H7 (cell line): Measurements from ENCODE around the genes SNRPD2 and CCDC8.

GRCh38 chr19:45543716-45544414 lies 36.6 kb downstream of the VASP start:
- RAMPAGE, long total RNA, result no peak

DNA sequence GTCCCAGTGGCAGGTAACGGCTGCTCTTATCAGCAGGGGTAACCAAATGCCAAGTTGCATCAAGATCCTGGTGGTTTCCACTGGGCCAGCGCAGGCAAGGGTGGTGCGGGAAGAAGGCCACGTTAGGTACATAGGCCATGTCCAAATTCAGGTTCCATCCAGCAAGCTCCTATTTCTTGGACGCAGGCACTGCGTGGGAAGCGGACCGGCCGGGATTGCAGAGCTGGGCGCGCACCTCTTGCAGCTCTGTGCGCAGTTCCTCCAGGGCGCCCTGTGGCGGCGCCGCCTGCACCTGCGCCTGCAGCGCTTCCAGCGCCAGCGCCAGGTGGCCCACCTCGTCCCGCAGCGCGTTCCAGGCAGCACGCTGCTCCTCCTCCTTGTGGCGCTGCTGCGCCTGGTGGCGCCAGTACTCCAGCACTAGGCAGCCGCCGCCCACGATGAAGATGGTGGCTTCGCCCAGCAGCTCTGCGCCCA lies 31.2 kb downstream of the OPA3 start:
- RAMPAGE, long total RNA, result no peak

DNA sequence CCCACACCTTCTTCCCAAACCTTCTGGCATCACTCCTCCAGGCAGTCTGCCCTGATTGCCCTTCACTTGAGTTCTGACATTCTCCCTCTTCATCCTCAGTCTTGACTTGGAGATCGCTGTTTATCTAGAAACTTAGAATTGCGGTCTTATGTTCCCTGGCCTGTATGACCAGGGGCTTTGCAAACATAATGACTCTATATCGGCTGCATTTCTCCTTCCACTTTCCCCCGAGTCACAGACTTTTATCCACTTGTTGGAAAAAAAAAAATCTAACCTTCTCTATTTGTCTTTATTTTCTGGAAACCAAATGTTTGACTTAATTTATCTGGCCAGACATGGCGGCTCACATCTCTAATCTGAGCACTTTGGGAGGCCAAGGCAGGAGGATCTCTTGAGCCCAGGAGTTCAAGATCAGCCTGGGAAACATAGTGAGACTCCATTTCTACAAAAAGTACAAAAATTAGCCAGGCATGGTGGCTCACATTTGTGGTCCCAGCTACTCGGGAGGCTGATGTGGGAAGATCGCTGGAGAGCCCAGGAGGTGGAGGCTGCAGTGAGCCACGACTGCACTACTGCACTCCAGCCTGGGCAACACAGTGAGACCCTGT lies 5.4 kb upstream of the OPA3 start:
- RAMPAGE, long total RNA, result no peak

- RAMPAGE, long total RNA, result no peak
These were observed 2.5 kb downstream of the GPR4 start for GRCh38 chr19:45599300-45600125.

DNA sequence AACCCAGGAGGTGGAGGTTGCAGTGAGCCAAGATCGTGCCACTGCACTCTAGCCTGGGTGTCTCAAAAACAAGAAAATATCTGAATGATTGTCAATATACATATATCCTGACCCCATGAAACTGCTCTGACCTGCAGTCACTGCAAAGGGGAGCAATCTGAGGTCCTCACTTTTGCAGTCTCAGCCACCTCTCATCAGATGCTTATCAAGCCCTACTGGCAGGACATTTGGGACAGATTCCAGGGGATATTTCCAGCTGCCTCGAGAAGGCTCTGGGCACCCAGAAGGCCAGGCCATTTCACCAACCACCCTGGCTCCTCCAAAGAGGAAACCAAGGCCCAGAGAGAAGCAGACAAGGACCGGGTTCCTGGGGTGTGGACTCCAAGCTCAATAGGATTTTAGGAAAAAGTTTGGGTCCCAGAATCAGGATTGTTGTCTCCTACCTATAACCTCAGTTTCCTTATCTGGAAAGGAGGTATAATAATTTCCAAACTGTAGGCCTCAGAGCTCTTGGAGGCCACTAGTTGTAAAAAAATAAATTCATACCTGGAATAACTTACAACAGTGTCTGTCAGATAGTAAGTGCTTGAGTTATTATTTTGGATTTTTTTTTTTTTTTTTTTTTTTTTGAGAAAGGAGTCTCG lies 2.2 kb downstream of the EML2 start:
- RAMPAGE, long total RNA, result no peak

DNA sequence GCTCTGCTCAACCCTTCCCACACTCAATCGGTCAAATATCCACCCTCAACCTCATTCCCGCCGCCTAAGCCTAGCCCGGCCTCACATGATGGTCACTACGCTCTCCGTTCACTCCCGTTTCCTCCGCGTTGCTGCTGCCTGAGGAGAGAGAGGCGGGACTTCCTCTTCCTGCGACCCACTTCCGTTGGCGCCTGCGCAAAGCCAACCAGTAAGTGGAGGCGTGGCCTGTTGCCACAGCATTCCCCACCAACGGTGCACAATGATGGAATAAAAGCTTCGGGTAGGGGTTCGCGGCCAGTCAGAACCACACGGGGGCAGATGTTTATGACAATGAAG lies at the start of gene SNRPD2:
Gene SNRPD2 (minus strand): TSS at position 152 of the 336 bp plus-strand sequence.
- RAMPAGE, long total RNA, result start-site peak on the minus strand centred at position 132 of the sequence, 46 bp wide, 2,177 reads

- RAMPAGE, long total RNA, result no peak
These were observed 23.3 kb upstream of the RSPH6A start for GRCh38 chr19:45838272-45838888.

DNA sequence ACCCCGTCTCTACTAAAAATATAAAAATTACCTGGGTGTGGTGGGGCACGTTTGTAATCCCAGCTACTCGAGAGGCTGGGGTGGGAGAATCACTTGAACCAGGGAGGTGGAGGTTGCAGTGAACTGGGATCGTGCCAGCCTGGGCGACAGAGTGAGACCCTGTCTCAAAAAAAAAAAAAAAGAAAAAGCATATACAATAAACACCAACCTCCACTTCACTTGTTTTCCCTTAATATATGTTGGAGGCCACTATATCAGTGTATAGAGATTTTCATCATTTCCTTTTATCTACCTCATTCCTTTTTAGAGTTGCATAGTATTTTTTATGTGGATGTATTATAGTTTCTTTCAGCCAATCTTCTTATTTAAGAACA lies 1.1 kb downstream of the SYMPK start:
- RAMPAGE, long total RNA, result no peak

DNA sequence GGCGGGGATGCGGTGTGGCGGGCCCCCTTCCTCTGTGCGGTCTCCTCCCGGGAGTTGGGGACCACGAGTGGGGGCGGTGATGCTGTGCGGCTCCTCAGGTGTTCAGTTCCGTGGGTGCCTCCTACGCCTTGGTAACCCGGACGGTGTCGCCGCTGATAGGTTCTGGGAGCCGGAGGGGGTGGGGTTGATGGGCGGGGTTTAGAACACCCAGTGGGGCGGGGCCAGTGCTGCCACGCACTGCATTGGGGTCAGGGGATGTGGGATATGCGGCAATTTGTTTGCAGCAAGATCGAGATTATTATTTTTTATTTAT lies 5.6 kb downstream of the CCDC61 start:
- RAMPAGE, long total RNA, result no peak

DNA sequence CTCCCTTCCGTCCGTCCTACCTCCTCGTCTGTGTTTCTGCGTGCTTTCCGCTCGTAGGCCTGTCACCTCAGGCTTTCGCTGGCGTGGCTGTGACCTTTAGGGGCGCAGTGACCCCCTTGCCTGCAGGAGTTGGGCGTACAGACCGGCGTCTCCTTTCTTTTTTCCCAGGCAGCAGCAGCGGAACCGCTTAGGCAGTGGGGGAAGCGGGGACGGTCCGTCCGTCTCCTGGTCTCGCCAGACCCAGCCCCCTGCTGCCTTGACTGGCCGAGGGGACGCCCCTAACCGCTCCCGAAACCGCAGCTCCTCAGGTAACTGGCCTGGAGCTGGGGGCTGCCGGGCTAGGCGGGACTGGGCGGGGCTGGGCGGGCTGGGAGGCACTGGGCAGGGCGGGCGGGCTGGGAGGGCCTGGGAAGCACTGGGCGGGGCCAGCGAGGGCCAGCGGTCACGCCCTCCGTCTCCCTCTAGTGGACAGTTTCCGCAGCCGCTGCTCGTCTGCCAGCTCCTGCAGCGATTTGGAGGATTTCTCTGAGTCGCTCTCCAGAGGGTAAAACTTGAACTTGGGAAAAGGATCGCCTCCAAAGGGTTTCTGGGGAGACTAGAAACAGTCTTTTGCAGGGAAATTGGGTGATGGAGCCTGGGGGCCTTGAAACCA lies 6.2 kb downstream of the PGLYRP1 start:
- RAMPAGE, long total RNA, result no peak

- RAMPAGE, long total RNA, result no peak
These were observed 26.8 kb upstream of the IGFL1 start for GRCh38 chr19:46202497-46203355.

GRCh38 chr19:46283578-46284385 lies 13.1 kb upstream of the HIF3A start:
- RAMPAGE, long total RNA, result no peak

- RAMPAGE, long total RNA, result no peak
These were observed 7.8 kb upstream of the HIF3A start for GRCh38 chr19:46288860-46289723.

DNA sequence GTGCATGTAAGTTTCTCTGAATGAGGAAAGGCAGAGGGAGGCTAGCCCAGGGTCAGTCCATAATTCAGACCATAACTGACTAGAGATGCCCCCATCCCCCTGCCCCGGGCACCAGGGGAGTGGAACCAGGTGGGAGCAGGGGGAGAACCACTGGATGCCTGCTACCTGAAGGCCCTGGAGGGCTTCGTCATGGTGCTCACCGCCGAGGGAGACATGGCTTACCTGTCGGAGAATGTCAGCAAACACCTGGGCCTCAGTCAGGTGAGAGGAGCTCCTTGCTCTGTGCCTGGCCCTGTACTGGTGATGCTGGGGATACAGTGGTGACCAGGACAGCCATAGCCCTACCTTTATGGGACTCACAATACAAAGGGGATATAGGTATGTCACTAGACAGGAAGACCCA lies 8.3 kb downstream of the HIF3A start:
- RAMPAGE, long total RNA, result no peak

DNA sequence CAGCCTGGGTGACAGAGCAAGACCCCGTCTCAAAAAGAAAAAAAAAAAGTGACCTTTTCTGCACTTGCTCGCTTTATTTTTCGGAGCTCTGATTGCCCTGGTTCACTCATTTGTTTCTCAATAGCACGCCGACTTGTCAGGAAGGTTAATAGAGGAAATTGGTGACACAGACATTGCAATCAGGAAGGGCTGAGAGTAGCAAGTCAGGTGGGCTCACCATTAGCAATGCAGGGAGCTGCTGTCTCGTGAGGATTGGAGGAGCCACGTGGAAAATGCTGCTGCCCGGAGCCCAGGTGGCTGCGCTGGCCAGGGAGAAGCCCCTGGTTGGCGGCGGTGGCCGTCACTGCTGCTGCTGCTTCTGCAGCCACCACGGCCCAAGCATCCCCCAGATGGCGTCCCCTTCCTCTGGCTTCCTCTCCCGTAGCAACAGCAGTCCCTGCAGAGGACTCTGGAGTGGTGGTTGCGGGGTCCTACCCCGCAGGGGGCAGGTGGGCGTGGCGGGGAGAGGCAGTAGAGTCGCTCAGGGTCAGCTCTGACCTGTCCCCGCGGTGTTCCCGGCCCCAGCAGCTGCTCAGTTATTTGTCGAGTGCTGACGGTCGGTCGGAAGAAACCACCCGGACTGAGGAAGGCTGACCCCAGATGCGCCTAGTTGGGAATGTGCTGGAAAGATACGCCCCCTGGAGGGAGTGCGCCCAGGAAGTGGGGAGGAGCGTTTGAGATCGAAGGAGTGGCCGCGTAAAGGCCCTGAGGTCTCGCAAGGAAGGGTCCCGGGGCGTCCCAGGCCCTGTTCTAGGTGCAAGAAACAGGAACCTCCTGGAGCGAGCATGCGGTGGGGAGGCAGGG lies 9.5 kb downstream of the CCDC8 start:
- RAMPAGE, long total RNA, result no peak

DNA sequence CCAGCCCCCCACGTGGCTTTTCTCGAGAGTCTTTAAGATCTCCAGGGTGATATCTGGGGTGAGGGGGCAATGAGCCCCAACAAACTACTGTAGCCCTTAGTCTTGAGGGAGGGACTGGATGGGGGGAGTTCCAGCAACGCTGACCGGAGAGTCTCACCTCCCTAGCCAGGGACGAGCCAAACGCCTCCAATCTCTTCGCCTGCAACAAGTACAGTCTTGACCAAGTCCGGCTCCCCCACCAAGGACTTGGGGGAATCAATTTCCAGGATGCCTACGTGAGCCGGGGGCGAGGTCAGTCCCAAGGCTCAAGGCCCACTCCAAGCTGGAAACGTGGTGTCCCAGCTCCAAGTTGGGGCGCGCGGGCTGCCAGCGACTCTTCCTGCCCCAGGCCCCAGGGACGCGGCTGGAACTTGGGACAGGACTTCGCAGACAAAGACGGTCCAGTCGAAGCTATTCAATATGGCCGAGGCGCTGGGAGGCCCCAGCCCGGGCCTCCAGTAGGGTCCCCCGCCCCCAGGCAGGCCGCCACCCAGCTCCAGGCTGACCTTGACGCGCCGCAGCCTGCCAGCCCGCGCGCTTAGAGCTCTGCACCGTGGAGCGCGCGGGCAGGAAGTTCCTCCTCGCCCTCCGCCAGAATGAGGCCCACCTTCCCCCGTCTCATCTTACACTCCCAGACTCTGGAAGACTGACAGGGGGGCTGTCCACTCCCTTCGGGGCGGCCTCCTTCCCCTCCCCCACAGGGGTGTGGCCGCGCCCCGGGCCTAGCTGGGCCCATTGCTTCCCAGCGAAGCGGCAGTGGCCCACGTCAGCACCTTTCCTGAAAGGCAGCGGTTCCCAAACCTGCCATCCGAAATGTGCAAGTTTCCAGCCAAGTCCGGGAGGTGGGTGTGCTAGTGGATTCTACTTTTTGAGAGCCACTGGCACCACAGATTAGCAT lies at the start of gene CCDC8:
Gene CCDC8 (minus strand): TSS at position 589 of the 937 bp plus-strand sequence.
- RAMPAGE, long total RNA, result no peak

- RAMPAGE, long total RNA, result no peak
These were observed 4.7 kb downstream of the PNMA8A start for GRCh38 chr19:46466592-46467116.

- RAMPAGE, long total RNA, result no peak
These were observed 24.9 kb upstream of the PNMA8B start for GRCh38 chr19:46520548-46521074.

DNA sequence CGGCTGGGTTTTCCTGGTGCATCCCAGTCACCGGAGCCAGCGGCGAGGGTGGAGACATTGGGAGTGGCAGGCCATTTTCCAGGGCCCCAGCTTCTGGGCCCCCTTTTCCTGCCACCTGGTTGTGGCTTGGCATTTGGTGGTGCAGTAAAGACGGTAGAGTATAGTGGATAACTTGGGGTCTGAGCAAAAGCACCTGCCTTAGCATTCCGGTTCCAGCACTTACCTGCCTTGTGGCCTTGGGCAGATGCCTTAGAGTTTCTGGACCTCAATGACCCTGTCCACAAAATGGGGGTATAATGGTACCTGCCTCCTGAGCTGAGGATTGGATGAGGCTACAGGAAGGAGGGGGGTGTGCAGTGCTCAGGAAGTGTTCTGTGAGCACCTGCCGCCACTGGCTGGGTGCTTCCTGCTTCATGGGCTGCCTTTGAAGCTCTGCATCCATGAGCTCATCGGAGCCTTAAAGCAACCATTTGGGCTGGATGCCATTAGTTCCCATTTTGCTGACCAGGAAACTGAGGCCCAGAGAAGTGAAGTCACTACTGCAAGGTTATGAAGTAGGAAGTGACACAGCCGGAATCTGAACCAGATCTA lies 11.0 kb downstream of the CALM3 start:
- RAMPAGE, long total RNA, result no peak

- RAMPAGE, long total RNA, result no peak
These were observed 4.5 kb downstream of the GNG8 start for GRCh38 chr19:46631415-46631891.